Colic lymph node (tissue), 1 donor: ENCODE results near the gene MNT.

- PRO-cap: no peak
These were observed 45.6 kb downstream of the RTN4RL1 start for GRCh38 chr17:1979509-1979971.

- PRO-cap: no peak
These were observed 13.9 kb downstream of the RTN4RL1 start for GRCh38 chr17:2011133-2011664.

DNA sequence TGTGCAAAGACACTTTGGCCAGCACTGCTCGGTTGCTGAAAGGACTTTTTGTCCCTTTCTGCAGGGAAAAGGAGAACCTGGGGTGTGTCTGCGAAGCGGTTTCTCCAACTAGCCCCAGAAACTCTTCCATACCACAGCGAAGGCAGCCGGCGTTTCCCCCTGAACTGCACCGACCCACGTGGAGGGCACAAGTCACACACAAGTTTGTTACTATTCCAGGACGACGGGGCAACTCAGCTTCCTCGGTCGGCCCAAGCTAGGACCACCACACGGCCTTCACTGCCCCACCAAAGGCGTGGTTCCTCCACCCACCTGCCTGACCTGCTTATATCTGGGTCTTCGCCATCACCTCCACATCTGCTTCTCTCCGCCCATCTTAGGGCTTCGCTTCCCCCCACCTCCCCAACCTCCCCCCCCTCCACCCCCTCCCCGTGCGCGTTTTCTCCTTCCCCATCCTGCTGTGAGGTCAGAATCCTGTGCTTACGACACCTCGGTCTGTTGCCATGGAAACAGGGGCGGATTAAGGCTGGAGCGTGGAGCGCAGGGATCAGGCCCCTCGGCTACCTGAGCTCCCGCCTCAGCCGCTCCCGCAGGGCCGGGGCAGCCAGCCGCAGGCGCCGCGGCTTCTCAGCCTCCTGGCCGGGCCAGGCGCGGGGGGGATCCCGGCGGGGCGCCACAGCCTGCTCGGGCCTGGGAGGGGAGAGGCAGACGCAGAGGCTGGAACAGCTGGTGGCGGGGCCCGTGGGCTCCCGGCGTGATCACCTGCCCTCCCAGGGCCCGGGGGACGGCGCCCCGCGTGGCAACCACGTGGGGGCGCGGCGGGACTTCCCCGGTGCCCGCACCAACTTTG lies 1.6 kb downstream of the RTN4RL1 start:
- PRO-cap: no peak

DNA sequence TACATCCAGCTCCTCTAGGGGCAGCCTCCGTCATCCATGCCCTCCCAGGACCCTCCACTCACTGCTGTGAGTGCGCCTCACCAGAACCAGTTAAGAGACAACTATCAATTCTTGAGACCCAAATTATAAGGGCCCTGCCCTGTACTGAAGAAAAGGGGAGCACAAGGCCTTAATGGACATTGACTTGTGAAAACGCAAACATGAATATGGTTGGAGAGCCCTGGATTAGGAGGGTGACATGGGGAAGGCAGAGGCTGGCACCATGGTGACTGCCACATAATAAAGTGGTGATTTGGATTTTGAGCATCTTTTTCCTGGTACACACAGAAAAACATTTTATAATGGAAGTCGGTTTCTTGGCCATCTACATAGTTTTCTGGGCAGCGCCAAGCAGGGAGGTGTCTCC lies 1.3 kb downstream of the OVCA2 start:
- PRO-cap: no peak

DNA sequence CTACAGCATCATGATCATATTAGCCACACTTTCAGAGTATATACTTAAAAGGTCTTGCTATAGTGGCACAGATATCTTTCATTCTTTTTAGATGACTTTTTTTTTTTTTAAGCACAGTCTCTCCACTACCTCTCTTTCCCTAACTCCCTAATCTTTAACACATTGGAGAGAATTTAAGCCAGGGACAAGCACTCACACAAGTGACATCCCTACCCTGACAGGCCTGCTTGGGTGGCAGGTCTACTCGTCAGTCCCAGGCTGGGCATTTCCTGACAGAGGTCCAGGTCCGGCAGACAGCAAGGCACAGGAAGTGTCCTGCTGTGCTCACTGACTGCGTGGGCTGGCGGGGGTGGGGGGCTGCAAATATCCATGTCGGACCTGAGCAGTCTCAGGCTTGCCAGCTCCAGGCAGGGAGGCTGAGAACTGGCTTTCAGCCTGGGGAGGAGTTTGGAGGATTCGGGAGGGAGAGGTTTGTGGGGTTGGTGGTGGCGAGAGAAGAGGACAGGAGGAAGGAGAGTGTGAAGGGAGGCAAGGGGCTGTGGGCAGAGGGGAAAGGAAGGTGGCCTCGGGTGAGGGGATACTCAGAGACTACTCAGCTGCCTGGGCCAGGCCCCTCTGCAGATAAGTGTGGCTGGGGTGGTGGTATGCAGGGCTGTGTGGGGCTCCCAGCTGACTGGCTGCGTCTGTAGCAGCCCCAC lies 7.7 kb downstream of the HIC1 start:
- PRO-cap: no peak

GRCh38 chr17:2067465-2067830 lies 12.5 kb downstream of the HIC1 start:
- PRO-cap: no peak

DNA sequence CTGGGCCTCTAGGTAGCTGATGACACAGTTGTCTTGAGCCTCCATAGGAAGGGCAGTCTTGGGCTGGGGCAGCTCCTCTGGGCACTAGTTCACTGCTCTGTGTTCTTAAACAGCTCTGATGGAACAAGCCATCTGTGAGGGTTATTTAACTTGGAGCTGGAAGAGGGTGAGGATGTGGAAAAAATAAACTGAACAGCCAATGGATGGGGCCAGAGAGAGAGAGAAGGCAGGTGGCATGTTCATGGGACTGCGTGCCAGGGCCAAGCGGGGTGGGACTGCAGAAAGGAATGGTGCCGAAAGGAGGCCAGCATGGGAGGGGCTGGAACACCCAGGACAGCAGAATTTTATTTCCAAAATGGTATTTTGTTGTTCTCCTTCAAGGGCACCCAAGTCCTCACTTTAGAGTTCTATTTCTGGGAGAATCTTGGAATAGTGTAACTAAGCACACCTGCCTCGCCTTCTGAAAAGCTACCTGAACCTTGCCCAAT lies 52.7 kb downstream of the HIC1 start:
- PRO-cap: no peak

GRCh38 chr17:2171678-2172516 lies 117.0 kb downstream of the HIC1 start:
- PRO-cap: no peak

GRCh38 chr17:2179411-2180232 lies 124.0 kb downstream of the SMG6 start:
- PRO-cap: no peak

GRCh38 chr17:2181203-2182216 lies 122.1 kb downstream of the SMG6 start:
- PRO-cap: no peak

DNA sequence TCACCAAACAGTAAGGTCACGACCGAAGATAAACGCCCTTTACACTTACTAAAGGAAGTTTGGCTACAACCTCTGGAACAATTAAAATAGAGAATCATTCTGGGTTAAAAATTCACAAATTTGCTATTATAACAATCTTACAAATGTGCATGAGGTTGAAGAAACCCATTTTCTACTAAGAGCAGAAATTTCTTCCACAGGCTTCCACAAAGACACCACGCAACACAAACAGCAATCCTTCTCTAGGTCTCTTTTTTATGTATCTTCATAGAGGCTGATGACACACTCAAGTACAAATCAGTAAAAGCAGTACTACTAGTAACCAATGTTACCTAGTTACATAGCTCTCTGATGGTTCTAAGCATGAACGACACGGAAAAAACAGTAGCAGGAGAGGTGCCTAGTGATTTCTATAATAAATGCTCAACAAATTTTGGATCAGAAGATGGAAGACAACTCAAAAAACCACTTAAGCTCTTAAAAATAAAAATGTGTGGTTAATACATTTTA lies 40.5 kb downstream of the SMG6 start:
- PRO-cap: bidirectional peak, plus-strand start at position 343 of the sequence, minus-strand start at position 230 of the sequence

- PRO-cap: no peak
These were observed 777 bp downstream of the TSR1 start for GRCh38 chr17:2335564-2335796.

- PRO-cap: no peak
These were observed 12.7 kb downstream of the MNT start for GRCh38 chr17:2387847-2388858.

DNA sequence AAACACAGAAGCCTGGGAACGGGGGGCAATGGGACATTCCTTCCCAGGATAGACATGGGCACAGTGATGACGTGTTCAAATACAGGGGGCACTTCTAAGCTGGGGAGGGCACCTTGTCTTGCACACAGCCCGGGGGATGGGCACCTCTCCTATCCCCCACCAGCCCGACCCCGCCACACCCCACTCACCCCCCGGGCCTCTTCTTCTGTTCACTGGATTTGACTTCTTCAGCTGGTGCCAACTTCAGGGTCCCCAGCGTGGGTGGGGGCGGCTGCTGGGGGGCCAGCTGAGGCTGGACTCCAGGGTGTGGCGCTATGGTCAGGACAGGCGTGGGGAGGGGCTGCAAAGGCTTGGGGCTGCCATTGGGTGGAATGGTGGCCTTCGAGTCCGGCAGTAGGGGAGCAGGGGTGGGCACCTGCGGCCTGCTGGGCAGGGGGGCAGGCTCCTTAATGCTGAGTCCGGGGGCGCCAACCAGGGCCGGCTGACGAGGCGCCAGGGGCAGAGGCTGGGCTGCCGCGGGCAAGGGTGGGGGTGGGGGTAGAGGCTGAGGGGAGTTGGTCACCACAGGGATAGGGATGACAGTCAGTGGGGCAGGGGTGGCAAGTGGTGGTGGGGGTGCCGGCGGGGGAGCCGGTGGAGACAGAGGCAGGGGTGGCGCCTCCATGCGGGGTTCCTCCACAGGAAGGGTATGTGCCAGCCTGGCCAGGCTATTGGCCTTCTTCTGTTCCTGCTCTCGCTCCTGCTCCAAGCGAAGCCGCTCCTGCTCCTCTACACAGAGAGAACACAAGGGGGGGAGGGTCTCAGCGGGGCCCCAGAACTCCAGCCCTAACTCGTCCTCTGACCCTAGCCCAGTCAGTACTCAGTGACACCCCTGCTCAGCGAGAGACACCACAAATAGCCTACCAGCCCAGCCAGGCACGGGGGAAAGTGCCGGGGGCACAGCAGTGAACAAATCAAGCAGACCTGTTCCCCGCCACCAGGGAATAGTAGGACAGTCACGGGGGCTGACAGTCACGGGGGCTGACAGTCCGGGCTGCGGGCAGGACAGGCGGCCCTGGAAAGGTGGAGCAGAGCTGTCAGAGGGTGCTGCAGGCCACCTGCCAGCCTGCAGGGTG lies 5.8 kb downstream of the MNT start:
- PRO-cap: no peak

DNA sequence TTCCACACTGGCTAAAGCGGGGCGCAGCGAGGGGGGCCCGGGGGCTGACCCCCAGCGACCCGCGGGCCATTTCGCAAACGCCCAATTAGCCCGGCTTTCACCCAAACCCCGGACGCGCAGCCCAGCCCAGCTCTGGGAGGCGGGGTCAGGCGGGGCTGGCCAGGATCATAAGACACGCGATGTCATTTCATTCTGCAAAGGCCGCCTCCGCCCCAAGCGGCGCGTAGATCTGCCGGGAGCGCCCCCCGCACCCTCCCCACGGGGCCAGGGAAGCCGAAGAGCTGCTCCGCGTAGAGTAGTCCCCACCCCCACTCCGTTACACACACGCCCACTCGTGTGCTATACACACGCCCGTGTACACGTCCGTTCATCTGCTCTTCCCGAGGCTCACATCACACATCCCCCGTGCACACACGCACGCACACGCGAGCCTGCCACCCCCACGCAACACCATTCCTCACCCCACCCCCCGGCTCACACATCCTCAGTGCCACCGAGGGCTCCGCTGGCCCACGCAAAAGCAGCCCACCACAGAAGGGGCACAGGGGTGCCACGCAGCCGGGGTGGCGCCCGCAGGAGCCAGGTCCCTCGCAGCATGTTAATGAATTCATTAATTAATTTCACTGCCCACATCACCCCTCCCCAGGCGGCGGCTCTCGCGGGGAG lies 880 bp downstream of the MNT start:
- PRO-cap: bidirectional peak, plus-strand start at position 190 of the sequence, minus-strand start at position 134 of the sequence

DNA sequence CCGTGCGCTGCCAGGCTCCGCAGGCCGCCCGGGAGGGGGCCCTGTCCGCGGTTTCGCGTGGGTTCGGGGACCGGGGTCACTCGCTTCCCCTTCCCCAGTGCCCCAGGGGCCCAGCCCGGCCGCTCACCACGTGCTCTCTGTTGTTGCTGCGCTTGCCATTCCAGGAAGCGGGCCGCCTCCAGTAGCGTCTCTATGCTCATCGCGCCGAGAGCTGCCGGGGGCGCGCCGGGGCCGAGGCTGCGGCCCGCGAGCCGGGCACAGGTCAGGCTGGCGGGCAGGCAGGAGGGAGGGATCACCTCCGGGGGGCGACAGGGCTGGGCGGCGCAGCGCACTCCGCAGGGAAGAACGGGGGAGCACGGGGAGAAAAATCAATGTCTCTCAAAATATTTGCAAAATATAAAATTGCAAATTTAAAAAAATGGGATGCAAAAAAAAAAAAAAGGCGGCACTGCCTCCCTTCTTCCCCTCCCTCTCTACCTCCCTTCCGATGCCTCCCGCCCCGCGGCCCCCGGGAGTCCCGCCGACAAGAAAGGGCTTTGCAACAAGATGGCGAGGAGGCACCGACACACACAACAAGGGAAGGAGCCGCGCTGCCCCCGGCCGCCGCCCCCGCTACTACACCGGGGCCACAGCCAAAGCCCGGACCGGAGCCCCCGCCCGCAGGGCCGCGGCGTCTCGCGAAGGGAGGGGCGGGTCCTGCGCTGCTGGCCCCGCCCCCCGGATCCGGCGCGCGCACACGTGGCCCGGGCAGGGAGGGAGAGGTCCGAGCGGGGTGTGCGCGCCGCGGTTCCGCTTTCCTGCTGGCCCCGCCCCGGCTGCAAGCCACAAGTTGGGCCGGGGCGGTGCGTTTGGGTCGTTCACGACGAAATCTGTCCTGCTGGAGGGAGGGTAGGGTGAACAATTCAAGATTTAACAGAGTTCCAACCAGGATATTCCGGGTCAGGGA lies at the start of gene MNT:
Gene MNT (minus strand): TSS at position 548 of the 946 bp plus-strand sequence.
- PRO-cap: bidirectional peak, plus-strand start at position 158 of the sequence, minus-strand start at position 139 of the sequence; bidirectional peak, plus-strand start at position 827 of the sequence, minus-strand start at position 574 of the sequence

DNA sequence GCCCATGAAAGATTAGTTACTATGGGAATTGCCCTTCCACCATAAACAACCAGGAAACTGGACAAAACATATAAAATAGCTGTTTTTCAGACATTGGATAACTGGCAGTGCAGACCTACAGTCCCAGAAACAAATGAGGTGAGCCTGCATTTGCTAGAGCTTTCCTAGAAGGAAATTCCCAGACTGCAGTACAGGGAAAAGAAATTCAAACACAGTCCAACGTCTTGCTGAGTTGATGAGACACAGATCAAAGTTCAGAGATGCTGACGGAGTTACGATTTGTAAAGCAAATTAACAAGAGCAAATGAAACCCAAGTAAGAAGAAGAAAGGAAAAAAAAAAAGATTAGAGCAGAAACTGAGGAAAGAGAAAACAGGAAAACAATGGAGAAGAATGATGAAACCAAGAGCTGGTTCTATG lies 41.3 kb upstream of the MNT start:
- PRO-cap: no peak

GRCh38 chr17:2799658-2800053 lies 3.4 kb downstream of the RAP1GAP2 start:
- PRO-cap: no peak

DNA sequence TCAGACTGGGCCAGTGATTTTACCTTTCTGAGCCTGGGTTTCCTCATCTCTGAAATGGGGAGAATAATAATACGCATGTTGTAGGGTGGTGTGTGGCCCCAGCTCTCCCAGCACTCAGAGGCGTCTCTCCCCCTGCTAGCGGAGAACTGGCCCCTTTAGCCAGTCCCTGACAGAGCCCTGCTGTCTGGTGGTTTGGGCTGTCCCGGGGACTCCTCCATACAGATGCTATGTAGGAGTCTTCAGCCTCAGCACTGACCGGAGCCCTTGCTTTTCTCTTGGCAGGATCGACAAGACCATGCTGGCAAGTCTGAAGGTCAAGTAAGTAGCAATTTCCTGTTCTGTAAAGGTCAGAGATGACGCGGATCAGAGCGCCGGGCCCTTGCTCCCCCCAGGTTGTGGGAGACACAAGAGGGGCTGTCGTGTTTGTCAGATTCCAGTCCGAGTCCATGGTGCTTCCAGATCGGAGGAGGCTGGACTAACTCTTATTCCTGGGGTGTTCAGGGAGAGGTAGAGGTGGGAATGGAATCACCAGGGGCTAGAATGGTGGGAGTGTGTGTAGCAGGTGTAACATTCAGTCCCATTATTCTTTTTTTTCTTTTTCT lies 4.1 kb downstream of the RAP1GAP2 start:
- PRO-cap: no peak

- PRO-cap: unidirectional peak, plus-strand start at chr17:2814596; bidirectional peak, plus-strand start at chr17:2814845, minus-strand start at chr17:2814651
These were observed 18.3 kb downstream of the RAP1GAP2 start for GRCh38 chr17:2813974-2815485.